ENCODE data around the gene ABLIM2.

- RAMPAGE, long total RNA: no peak
- RRBS: no CpG with 5 or more reads among the region's 14 CpGs
These were observed 38.1 kb downstream of the TBC1D14 start for GRCh38 chr4:6947563-6948271.

GRCh38 chr4:6955403-6956041 lies 45.9 kb downstream of the TBC1D14 start:
- RAMPAGE, long total RNA: no peak
- RRBS: no CpG with 5 or more reads among the region's 10 CpGs

DNA sequence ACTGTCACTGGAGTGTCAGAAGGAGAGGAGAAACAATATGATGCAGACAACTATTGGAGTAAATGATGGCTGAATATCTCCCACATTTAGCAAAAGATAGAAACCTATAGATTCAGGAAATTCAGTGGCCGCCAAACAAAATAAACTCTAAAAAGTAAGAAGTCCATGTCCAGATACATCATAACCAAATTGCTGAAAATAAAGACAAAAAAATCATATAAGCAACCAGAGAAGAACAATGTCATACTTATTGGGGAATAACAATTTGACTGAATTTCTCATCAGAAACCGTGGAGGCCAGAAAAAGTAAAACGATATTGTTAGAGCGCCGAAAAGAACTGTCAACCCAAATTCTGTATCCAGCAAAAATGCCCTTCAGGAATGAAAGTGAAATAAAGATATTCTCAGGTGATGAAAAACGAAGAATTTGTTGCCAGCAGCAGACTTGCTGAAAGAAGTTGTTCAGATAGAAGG lies 66.6 kb downstream of the CCDC96 start:
- RAMPAGE, long total RNA: no peak
- RRBS: no CpG with 5 or more reads among the region's 6 CpGs

DNA sequence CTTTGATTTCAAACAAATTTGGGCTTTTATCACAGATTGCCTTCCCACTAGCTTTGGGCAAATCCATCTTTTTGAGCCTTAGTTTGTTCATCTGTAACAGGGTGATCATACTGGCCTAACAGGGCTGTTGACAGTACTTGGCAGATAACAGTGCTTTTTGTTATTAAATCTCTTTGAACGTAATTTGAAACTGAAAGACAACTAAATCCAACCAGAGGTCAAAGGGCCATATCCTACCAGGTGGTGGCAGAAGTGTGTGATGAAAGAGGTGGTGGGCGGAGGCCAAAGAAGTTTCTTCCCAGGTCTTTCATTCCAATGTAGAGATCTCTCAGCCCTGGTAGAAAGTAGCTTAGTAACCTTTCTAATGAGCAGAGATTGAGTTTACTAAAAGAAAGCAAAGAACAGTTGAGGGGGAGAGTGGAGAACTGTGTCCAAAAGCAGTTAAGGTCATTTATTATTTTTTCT lies 34.8 kb downstream of the CCDC96 start:
- RAMPAGE, long total RNA: no peak
- RRBS: no CpG with 5 or more reads among the region's 2 CpGs

- RAMPAGE, long total RNA: no peak
- RRBS: no CpG with 5 or more reads among the region's 10 CpGs
These were observed 11.7 kb downstream of the GRPEL1 start for GRCh38 chr4:7056129-7056674.

GRCh38 chr4:7650595-7651036 lies 215.9 kb upstream of the PSAPL1 start:
- RAMPAGE, long total RNA: no peak
- RRBS: no CpG with 5 or more reads among the region's 13 CpGs

GRCh38 chr4:7651244-7651793 lies 216.6 kb upstream of the PSAPL1 start:
- RAMPAGE, long total RNA: no peak
- RRBS: no CpG with 5 or more reads among the region's 10 CpGs

GRCh38 chr4:7773342-7774139 lies 166.1 kb downstream of the AFAP1 start:
- RAMPAGE, long total RNA: no peak
- RRBS: no CpG with 5 or more reads among the region's 25 CpGs

GRCh38 chr4:7817614-7818017 lies 122.0 kb downstream of the AFAP1 start:
- RAMPAGE, long total RNA: no peak
- RRBS: no CpG with 5 or more reads among the region's 2 CpGs

- RAMPAGE, long total RNA: no peak
- RRBS: no CpG with 5 or more reads among the region's 17 CpGs
These were observed 111.1 kb downstream of the AFAP1 start for GRCh38 chr4:7828103-7829328.

- RAMPAGE, long total RNA: no peak
- RRBS: 62% methylated on average over 2 of the region's 25 CpGs
These were observed 26.2 kb upstream of the AFAP1 start for GRCh38 chr4:7965712-7966477.

DNA sequence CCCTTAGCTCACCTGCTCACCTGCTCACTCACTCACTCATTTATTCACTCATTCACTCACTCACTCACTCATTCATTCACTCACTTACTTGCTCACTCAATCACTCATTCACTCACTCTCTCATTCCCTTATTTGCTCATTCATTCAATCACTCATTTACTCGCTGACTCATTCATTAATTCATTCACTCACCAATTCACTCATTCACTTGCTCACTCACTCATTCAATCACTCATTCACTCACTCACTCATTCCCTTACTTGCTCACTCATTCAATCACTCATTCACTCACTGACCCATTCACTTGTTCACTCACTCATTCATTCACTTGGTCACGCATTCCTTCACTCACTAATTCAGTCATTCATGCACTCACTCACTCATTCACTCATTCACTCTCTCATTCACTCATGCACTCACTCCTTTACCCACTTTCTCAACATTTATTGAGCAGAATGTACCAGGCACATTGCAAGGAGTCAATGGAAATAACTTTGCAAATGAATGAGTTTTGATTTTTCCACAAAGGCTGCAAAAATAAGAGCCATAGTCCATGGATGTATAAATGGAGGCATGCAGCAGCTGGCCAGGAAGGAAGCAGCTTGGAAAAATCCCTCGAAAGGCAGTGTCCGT lies 88.8 kb upstream of the AFAP1 start:
- RAMPAGE, long total RNA: no peak
- RRBS: no CpG with 5 or more reads among the region's 4 CpGs

GRCh38 chr4:8050354-8051103 lies 108.1 kb downstream of the ABLIM2 start:
- RAMPAGE, long total RNA: no peak
- RRBS: 14% methylated on average over 7 of the region's 22 CpGs

GRCh38 chr4:8096944-8097788 lies 61.4 kb downstream of the ABLIM2 start:
- RAMPAGE, long total RNA: no peak
- RRBS: 67% methylated on average over 2 of the region's 34 CpGs

GRCh38 chr4:8112481-8113187 lies 46.0 kb downstream of the ABLIM2 start:
- RAMPAGE, long total RNA: no peak
- RRBS: no CpG with 5 or more reads among the region's 17 CpGs

GRCh38 chr4:8158274-8159585 lies at the start of gene ABLIM2:
ABLIM2 (minus strand) TSS chr4:8158813.
- RAMPAGE, long total RNA: start-site peak on the plus strand at chr4:8159021-8159079, 18 and 18 reads in 2 replicates
- RRBS: 2% methylated on average over 44 of the region's 139 CpGs

- RAMPAGE, long total RNA: no peak
- RRBS: 92% methylated on average over 4 of the region's 24 CpGs
These were observed 748 bp downstream of the SH3TC1 start for GRCh38 chr4:8199701-8200374.

DNA sequence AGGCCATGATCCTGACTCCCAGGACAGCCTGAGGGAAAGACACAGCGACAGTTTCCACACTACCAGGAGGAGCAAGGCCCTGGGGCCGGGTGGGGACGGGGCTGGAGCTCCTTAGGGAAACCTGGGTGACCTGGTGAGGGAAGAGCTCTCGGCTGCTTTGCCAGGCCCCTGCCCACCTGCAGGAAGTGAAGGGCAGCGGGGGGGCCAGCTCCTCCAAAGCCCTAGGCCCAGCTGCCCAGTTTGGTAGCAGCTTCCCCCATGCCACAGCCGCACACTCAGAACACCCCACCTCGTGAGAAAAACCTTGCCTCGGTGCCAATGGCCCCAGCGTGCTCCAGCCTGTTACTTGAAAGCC lies 38.4 kb downstream of the ACOX3 start:
- RAMPAGE, long total RNA: no peak
- RRBS: no CpG with 5 or more reads among the region's 9 CpGs

DNA sequence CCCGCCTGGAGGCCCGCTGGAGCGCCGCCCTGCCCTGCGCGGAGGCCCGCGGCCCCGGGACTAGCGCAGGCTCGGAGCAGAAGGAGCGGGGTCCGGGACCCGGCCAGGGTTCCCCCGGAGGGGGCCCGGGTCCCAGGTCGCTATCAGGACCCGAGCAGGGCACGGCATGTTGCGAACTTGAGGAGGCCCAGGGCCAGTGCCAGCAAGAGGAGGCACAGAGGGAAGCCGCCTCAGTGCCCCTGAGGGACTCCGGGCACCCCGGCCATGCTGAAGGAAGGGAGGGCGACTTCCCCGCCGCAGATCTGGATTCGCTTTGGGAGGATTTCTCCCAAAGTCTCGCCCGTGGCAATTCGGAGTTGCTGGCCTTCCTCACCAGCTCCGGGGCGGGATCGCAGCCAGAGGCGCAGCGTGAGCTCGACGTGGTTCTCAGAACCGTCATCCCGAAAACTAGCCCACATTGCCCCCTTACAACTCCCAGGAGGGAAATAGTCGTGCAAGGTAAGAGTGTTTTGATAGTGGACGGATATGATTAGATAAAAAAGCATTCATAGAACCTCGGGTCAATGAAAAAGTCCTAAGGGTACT lies 459 bp downstream of the TRMT44 start:
- RAMPAGE, long total RNA: no peak
- RRBS: 3% methylated on average over 9 of the region's 42 CpGs

- RAMPAGE, long total RNA: no peak
- RRBS: no CpG with 5 or more reads among the region's 12 CpGs
These were observed 66.1 kb downstream of the TRMT44 start for GRCh38 chr4:8506667-8507140.